Skeletal muscle satellite cell (primary cell): ENCODE results near the genes OR6B2 and GPC1.

DNA sequence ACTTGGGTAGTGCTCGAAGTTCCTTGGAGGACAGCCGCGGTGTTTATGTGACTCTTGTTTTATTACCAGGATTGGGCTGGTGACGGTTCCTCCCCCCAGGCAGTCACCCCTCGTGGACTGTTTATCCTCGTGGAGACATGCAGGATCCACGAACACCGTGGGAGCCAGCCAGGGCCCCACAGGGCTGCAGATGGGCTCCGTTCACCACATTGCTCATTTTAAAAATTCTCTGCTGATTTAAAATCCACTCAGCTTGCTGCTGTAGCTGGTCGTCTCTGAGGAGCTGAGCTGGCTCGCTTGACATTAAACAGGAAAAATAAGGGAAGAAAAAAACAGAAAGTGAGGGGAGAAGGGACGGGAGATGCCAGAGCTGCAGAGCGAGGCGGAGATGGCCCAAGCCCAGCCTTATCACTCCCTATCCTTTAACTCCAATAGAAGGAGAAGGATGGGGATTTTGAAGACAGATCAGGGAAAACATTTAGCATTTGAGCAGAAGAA is 35.3 kb downstream of the TWIST2 start:
- CAGE, long polyA plus RNA: no peak

DNA sequence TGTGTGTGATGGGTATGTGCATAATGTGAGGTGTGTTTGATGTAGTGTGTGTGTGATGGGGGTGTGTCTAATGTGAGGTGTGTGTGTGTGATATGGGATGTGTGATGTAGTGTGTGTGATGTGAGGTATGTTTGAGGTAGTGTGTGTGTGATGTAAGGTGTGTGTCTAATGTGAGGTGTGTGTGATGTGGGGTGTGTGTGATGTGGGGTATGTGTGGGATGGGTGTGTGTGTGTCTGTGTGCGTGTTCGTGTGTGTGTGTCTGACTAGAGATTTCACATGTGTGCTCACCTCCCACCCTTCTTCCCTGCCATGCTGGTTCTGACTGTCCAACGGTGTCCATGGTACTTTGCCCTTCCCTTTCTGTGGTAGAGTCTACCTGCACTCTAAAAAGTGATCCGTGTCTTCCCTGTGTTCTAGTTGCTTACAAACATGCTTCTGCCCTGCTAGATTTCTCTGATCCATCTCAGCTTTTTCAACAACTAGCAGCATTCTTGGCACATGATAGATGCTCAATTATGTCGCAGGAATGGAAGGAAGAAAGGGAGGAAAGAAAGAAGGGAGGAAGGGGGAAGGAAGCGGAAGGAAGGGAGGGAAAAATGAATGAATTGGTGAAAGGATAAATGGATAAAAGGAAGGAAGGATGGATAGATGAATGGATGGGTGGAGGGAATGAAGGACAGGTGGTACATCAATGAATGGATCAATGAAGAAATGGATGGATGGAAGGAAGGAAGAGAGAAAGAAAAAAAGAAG is 56.5 kb downstream of the TWIST2 start:
- CAGE, long polyA plus RNA: no peak

DNA sequence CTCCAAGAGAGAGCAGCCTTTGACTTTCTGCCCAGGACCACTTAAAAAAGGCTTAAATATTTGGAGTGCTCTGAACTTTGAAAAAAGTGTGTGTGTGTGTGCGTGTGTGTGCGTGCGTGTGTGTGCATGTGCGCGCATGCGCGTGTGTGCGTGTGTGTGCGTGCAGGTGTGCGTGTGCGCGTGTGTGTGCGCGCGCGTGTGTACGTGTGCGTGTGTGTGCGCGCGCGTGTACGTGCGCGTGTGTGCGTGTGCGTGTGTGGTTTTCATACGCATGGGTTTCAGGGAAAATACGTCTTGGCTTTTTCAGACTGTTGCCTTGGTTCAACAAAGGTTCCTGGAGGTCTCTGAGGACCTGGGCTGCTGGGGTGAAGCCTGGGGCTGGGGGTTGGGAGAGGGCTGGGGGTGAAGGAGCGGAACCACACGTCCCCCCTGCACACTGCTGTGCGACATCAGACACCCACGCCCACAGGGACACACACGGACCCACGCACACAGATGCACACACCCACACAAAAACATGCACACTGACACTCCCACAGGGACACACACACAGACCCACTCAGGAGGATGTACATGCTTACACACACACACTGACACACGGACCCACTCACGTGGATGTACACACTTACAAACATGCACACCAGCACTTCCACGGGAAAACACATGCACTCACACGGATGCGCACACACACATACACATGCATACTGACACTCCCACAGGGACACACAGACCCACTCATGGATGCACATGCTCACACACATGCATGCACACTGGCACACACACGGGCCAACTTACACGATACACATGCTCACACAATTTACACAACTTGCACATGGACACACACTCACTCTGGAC is 58.1 kb downstream of the TWIST2 start:
- CAGE, long polyA plus RNA: no peak

DNA sequence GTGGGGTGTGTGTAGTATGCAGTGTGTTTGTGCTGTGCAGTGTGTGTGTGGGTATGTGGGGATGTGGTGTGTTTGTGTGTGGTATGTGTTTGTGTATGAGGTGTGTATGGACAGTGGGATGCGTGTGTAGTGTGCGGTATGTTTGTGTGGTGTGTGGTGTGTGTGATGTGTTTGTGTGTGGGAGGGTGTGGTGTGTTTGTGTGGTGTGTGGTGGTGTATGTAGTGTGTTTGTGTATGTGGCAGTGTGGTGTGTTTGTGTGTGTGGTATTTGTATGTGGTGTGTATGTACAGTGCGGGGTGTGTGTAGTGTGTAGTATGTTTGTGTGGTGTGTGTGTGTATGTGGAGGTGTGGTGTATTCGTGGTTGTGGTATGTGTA is 60.8 kb downstream of the TWIST2 start:
- CAGE, long polyA plus RNA: no peak

DNA sequence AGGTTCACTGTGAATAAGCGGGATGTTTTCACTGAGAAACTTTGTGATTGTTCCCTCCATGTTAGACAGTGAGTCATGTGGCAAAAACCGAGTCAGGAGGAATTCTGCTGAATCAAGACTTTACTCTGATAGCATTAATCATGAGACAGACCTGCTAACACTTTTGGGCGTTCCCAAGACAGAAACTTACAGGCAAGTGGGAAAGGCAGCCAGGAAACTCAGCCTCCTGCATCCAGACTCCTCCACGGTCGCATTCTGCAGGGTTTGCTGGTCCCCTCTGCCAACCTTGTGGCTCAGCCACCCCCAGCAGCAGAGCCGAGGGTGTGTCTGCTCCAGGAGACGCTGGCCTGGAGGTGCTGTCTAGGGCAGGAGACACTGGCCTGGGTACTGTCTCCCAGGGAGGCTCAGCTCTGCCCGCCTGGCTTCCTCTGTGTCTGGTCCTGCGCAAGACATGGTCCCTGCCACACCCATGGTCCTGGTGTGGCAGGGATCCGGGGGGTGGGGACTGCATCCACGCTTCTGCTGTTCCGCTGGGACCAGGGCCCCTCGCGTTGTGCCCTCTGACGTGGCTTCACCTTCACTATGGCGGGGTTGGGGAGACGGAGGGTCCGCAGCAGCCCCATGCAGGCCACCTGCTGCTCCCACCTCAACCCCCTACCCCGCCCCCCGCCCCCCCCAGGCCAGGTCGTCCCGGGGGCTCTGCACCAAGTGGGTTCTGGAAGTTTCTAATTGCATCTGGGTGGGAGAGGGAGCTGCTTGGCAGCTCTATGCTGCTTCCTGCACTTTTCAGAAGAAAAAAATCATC is 177.5 kb downstream of the TWIST2 start:
- CAGE, long polyA plus RNA: no peak

DNA sequence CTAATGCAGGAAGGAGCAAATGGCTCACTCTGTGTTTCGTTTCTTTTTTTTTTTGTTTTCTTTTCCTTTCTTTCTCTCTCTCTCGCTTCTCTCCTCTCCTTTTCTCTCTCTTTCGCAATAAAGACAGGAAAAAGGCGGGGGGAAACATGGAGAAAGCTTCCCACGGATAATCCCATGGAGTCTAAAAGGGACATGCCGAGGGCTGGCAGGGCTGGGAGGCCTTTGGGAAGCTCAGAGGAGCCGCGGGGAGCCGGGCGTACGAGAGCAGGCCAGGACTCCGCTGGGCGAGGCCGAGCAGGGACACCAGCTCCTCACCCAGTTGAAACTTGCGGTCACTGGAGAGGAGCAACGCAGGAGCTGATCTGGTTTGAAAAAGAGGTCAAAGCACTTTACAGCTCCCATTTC is 244.9 kb downstream of the TWIST2 start:
- CAGE, long polyA plus RNA: no peak

DNA sequence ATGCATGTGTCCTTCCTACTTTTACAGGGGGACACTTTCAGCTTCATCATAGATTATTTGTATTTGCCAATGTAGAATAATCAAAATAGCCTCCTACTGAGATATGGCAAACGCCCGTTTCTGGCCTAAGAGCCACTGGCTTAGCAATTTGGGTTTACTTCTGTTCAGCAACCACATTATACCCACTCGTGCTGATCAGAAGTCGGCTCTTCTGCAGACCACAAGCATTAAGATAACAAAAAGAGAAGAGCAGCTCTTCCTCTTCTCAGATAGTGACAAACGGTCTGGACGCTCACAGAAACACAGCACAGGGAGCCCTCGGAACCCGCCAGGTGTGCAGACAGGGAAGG is 164.1 kb downstream of the HDAC4 start:
- CAGE, long polyA plus RNA: no peak

DNA sequence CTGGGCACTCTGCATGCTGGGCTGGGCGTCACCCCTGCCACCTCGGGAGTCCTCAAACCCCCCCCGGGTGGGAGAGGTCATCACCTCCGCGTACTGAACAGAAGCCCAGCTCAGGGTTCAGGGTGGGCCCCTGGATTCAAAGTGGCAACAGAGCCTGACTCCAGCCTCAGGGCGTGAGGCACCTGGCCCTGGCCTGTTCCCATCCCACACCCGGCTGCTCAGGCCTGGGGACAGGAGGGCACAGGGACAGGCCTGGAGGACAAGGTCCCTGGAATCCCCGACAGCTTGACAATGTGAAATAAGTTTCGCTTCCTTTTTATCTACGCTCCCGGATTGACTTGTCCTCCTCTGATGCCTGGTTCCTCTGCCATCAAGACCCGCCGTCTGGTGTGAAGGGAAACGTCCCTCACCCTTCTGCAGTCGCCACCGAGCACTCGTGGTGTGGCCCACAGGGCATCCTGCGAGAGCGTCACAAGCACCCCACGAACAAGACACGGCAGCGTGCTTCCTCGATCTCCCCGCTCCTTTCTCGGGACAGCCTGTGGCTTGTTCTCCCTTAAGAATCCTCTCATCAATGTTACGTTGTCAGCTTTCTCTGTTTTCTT is 97.7 kb downstream of the HDAC4 start:
- CAGE, long polyA plus RNA: no peak

DNA sequence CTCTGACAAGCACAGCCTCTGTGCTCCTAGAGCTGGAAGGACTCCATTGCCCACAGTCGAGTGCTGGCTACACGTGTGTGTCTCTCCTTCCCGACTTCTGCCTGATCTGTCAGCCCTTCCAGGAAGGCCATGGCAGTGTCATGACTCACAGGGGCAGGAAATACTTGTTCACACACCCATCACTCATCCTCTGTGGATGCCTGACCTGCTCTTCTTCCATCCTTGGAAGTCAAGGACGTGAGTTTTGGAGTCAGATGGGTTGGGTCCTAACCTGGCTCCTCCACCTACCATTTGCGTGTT is 43.4 kb upstream of the HDAC4 start:
- CAGE, long polyA plus RNA: no peak

DNA sequence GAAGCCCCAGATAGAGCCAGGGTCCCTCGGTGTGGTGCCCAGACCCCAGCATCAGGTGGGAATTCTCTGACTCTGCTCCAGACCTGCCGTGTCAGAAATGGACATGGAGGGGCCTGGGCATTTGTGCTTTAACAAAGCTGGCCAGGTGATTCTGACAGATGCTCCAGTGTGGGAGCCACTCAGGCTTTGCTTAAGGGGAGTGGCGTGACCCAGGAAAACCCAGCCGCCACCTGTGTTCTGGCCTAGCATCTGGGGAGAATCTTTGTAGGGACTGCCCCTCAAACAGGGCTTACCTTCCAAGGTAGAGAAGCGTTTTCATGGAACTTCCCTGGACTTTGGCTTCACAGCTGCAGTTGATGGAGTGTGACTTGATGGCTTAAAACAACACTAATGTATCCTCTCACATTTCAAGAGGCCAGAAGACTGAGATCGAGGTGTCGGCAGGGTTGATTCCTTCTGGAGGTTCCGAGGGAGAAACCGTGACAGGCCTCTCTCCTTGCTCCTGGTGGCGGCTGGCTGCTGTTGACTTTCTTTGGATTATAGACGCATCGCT is 57.0 kb upstream of the HDAC4 start:
- CAGE, long polyA plus RNA: no peak

DNA sequence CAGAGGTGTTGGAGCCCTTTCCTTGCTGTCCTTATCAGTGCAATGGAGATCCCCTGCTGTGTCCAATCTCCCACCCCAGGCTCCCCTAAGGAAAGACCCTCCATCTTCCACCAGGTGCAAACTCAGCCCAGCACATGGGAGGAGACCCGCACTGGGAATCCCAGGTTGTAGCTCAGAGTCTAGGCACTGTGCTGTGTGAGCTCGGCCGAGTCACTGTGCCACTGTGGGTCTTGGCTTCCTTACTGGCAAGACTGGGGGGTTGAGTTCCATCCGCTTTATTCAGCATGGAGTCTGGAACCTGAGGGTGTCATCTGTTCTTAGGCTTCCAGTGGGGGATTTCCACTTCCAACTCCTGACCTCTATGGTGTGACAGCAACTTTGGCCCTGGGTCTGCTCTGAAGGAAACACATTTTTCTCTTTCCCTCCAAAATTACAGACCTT is 237.1 kb upstream of the HDAC4 start:
- CAGE, long polyA plus RNA: no peak

- CAGE, long polyA plus RNA: no peak
Observed at GRCh38 chr2:239953424-239954078, 71.6 kb downstream of the NDUFA10 start.

DNA sequence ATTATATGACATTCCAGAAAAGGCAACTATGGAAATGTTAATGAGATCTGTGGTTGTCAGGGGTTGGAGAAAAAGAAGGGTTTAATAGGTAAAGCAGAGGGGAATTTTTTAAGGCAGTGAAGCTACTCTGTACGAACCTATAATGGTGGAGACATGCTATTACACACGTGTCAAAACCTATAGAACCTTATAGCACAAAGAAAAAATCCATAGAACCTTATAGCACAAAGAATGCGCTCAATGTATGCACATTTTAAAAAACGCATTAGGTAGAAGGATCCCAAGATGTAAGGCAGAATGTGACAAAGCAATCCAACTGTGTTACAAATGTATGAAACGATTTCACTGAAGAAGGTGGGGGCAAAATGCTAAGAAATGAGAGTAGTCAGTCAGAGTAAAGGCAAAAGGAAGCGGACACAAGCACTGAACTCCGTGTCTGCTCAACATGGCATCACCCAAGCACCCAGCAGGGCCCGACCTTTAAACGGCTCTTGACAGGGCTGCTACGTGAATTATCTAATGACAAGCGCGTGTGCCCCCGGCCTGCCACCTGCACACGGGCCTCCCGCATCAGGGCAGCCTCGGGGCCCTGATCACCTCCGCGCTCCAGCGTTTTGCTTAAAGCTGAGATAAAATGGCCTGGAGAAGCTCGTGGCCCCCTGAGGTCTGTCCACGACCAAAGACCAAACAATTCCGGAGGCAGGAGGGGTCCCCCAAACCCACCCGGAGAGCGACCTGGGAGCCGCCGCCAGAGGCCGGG is 574 bp downstream of the NDUFA10 start:
- CAGE, long polyA plus RNA: no peak

GRCh38 chr2:240030319-240030865 is at the start of gene OR6B2:
Gene OR6B2 (minus strand): TSS chr2:240030429.
- CAGE, long polyA plus RNA: no peak

DNA sequence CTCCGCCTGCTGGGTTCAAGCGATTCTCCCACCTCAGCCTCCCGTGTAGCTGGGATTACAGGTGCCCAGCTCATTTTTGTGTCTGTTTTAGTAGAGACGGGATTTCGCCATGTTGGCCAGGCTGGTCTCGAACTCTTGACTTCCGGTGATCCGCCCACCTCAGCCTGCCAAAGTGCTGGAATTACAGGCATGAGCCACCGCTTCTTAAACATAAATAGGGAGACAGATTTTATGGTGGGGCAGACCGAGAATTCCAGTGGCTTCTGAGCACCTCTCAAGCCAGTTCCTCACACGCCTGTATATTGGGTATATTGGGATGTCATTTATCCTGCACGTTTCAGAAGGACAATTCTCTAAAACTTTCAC is 22.6 kb upstream of the OR6B2 start:
- CAGE, long polyA plus RNA: no peak

DNA sequence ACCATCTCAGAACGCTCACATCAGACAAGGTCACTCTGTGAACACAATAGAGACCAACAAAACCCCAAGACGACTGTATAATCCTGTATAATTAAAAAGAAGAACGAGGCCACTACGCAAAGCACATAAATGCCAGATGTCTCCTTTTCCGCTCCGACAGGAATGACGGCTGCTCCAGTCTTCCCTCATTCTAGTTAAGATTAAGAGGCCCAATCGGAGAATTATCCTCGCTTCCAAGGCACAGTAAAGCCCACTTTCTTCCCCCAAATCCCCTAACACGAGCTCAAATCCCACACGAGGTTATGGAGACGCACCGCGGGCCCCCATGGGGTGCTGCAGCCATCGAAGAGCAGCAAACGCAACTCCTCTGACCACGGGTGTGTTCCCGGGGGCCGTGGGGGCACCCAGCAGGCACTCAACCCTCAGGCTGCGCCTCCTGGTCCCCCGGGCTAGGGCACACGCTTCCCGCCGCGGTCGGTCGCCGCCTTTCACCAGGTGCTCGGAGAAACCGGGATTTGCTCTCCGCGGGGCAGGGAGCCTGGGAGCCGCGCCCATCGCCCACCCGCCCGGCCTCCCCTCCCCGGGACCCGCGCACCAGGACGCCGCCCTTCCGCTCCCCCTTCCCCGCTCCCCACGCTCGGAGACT is 425 bp downstream of the COPS9 start:
- CAGE, long polyA plus RNA: no peak

GRCh38 chr2:240435104-240436137 is at the start of gene GPC1:
Gene GPC1 (plus strand): TSS chr2:240435663.
- CAGE, long polyA plus RNA: no peak

GRCh38 chr2:240558594-240559406 is 1.0 kb upstream of the ANKMY1 start:
- CAGE, long polyA plus RNA: no peak

DNA sequence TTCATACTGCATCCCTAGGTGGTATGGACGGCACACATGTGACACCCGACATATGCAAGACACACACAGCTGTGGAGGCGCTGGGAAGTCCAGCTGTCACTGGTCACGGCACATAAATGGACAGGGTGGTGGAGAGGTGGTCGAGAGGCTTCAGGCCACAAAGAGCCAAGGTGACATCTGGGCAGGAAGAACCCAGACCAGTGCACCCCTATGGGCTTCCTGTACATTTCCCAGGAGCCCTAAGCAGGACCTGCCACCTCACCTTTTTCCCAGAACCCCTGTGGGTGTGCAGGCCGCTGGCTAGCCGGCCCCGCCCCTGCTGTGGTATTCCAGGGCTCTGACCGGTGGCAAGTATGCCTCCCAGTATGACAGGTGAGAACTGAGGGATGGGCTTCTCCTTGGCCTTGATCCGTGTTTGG is 1.5 kb downstream of the RNPEPL1 start:
- CAGE, long polyA plus RNA: no peak

DNA sequence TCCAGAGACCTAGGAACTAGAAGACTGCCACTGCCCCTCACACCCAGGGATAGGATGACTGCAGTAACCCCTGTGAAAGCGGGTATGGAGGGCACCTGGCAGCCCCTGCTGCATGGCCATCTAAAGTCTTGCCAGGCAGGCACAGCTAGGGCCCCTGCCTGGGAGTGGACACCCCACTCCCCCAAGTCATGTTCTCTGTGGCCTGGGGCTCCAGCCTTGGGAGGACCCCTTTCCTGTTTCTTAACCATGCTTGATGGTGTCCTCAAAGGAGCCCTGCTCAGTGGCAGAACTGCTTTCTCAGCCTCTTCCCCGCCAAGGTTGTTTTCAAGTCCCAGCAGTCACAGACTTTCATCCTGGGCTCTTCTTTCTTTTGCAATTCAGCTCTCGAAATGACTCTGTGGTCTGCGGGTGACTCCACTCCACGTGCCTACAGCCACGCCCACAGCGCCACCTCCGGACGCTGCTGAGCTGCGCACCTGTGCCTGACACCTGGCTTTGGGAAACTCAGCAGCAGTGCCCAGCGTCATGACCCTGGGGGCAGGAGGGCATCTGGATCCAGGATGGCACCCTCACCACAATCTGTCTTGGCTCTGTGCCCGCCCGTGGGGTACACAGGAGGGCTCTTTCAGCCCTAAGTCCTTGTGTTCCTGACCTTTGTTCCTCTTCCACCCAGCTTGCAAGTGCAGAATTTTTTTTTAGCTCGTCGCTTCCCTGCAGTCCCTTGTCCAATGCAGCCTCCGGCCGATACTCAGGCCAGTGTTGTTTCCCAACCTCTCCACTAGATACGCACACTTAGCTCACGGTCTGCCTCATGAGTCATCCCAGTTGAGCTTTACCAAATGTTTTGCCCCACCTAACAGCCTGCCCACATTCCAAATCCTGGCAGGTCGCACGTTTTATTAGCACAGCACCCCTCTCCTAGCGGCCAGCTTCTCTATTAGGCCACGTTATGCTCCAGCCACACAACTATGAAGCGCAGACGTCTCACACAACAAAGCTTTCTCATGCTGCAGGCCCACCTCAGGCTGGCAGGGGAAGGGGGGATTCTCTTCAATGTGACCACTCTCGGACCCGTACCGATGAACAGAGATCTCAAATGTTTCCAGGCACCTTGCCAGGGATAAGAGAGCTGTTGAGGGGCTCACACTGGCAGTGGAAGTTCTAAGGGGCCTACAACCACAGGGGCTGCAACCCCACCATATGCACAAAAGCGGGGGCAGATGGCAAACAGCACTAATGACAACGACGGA is 6.6 kb upstream of the CAPN10 start:
- CAGE, long polyA plus RNA: no peak